Neutrophil (primary cell): Measurements from ENCODE around the genes CBS and SIK1.

DNA sequence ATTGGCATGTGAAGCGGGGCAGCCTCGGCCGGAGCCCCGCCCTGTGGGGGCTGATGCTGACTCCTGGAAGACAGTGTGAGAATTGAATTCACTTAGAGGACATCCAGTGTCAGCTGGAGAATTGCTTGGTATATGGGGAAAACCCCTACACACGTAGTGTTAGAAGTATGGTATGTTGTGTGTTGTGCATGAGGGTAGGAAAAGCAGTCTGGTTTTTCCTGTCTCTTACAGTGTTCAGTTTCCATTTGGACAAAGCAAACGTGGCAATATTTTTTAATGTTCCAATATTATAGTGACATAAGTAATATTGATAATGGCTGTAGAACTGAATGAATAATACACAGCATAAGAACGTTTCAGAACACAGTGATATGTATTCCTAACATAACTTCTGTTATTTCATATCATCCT, 11.7 kb downstream of the SLC37A1 start:
- PRO-cap = no peak

- PRO-cap = no peak
Observed at GRCh38 chr21:42535844-42536286, 22.2 kb downstream of the SLC37A1 start.

DNA sequence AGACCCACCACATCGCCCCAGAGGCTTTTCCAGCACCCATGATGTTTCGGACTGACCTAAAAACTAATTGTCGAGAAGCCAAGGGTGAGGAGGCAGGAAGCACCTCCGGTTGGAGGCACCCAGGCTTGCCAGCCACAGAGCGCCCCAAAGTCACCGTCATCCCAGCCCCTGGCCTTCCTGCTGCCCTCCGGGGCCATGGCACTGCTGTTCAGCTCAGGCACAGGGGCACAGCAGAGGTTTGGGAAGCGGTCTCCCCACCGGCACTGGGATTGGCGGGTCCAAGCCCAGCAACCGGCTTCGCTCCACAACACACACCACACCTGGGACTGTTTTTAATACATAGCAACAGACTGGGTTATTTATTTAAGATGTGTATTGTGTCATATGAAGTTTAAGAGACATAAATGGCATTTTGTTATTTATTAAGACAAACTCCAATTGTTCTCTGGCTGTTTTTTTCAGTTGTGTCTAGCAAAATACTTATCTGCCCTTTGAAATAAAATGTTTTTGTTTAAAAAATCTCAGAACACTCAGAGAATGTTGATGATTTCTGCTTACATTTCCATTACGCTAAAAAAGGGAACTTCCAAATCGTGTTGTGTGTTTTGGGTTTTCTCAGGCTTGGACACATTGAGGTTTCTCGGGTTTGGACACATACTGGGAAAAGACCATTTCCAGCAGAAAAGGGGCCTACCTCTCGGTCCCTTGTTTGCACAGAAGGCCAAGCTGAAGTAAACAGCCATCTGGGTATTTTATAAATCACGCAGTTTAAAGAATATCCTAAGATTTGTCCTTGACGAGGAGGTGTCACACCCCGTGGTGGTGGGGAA, 67.5 kb downstream of the SLC37A1 start:
- PRO-cap = no peak

- PRO-cap = no peak
Observed at GRCh38 chr21:42616366-42616913, 37.0 kb upstream of the PDE9A start.

DNA sequence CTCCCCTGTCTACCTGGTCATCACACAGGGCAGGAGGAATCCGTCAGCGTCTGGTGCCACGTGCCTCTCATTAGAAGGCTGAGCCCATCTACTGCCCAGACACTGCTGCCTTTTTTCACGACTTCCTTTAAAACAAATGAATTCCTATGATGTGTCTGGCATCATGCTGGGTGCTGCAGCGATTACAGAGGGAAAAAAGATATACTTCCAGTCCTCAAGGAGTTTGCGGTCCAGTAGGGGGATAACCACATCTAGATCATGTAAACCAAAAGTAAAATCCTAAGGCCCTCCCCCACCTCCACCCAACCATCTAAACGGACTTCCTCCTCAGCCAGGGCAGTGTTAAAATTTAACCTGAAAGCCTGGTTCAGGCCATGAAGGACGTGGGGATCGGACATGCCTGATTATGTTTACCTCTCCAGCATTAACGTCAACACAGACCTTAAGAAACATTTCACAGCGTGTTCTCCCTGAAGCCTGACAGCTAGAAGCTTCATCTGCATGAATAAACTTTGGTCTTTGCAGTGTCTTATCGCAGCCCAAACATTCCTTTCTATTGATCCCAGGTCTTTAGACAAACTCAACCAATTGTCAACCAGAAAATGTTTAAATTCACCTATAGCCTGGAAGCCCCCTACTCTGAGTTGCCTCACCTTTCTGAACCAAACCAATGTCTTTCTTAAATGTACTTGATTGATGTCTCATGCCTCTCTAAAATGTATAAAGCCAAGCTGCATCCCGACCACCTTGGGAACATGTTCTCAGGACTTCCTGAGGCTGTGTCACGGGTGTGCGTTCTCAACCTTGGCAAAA, 29.0 kb upstream of the PDE9A start:
- PRO-cap = no peak

GRCh38 chr21:42654105-42655146, 1.0 kb downstream of the PDE9A start:
- PRO-cap = no peak

DNA sequence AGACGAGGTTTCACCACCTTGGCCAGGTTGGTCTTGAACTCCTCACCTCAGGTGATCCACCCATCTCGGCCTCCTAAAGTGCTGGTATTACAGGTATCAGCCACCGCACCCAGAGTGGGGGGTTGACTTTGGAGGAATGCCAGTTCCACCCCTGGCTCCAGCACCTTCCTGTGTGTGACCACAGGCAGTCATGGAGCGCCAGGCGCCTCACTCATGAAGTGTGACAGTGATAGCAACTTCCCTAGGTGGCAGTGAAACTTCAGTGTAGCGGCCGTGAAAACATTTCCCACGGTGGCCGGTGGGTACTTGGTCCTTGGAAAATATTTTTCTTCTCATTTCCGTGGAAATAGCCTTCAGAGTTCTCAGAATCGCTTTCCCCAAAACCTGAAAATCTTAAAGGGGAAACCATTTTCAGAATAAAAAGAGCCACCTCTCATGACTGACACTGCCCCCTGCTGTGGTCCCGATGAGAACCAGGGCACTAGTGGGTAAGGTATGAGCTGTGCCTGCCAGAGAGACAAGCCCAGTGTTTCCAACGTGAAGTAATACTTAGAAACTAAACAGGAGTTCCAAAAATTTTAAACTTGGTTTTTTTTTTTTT, 48.4 kb downstream of the WDR4 start:
- PRO-cap = no peak

- PRO-cap = bidirectional peak, plus-strand start at chr21:42893359, minus-strand start at chr21:42893068
Observed at GRCh38 chr21:42892635-42893166, 408 bp upstream of the NDUFV3 start.

DNA sequence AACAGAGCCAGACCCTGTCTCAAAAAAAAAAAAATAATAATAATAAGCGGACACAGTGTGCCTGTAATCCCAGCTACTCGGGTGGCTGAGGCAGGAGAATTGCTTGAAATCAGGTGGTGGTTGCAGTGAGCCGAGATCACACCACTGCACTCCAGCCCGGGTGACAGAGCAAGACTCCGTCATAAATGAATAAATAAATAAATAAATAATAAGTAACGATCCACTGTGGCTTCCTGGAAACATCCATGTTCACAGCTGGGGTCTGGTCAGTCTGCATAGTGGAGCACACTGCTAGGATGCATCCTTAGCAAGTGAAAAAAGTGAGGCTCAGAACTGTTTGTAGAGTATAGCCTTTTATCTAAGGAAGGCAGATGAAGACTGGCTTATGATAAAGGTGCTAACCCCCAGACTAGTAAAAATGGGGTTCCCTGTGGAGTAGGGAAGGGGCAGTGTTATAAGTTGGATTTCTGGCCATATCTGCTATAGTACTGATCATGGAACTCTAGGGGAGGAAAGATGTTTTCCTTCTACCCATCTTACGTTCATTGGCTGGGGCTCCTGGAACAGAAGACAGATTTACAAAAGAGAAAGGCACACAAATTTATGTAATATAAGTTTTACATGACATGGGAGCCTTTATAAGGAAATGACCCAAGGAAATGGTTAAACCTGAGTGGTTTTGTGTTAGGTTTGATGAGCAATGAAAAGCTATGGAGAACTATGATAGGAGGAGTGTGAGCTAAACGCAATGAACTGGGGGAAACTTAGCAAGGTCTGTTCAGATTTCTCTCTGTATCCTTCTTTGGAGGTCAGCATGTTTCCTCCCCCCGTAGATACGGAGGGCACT, 15.9 kb downstream of the PKNOX1 start:
- PRO-cap = no peak

GRCh38 chr21:43075689-43075888, at the start of gene CBS:
Gene CBS, minus strand, starts transcription at chr21:43075835.
- PRO-cap = no peak

DNA sequence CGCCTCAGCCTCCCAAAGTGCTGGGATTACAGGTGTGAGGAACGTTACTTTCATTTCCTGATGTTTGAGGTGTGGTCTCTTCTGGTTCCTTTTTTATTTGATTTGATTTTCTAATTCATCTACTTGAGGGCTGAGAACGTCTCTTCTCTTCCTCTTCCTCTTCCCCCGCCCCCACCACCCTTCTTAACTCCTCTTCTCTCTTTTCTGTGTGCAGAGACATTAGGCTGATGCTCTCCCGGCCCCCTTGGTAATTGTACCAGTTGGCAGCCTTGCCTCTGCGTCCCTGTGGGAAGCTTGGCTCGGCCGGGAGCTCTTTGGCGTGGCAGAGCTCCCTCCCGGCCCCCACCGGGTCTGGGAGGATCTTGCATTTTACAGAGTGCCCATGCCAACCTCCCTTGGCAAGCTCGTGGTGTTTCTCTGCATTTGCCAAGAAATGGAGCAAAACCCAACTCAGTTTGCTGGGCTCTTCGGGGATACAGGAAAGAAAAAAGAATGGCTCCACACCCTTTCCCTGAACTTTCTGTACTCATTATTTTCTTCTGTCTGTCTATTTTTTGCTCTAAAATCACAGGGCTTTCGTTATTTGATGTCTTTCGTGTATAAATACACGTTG, 20.0 kb downstream of the CRYAA start:
- PRO-cap = no peak

GRCh38 chr21:43209831-43210674, 41.2 kb downstream of the CRYAA start:
- PRO-cap = no peak

DNA sequence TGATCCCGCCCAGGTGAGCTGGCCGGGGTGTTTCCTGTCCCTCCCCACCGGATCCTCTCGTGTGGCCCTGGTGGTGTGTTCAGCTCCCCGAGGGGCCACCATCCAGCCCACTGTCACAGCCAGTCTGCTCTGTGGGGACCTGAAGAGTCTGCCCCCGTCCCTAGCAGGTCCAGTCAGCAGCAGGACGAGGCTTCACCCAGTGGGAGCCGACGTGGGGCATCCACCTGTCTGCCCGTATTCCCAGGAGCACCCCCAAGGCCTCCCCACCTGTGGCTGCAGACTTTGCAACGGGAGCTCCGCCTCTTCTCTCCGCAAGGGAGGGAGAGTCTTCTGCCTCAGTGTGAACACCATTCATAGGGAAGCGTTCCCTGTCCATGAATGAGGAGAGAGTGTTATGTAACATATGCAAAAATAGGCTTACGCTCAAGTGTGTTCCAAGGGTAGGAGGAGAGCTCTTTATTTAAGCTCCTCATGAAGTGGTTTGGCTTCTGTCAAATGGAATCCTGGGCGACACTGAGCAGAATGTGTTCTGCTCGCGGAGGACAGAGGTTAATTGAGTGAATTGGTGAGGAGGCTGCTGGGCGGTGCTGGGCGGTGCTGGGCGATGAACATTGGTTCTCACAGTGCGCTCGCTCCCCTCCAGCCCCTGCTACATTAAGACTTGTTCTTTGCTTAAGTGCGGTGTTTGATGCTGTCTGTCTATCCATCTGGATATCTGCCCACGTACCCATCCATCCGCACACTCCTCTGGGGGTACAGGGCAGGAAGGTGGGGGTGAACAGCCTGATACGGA, 109.0 kb downstream of the CRYAA start:
- PRO-cap = no peak

- PRO-cap = no peak
Observed at GRCh38 chr21:43278461-43278702, 109.6 kb downstream of the CRYAA start.

DNA sequence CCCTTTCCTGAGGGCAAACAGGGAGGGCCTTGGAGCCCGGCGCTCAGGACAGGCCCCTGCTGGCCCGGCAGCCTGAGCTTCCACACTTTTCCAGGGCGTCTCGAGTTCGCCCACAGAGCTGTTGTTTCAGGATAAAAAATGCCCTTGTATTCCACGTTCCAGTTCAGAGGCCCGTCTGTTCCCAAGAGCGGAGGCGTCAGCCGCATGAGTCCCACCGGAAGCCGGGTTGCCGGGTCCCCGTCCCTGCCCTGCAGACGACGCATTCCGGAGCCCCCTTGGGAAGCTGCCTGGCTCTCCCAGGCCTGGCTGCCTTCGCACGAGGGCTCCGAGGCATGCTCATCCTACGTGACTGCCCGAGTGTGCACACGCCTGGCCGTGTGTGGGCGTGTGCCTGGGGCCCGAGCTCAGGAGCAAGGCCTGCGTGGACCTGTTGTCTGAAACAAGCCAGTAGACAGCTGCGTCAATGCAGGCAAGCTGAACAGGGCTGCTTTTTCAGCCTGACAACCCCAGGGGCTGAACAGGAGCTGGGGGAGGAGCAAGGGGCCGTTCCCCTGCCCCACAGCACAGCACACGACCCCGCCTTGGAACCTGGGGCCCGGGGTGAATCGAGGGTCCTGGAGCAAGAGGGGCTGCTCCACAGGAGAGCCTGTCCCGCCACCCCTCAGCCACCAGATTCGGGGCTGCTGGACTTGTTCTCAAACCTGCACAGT, 125.8 kb downstream of the SIK1 start:
- PRO-cap = no peak

- PRO-cap = no peak
Observed at GRCh38 chr21:43303976-43304175, 123.1 kb downstream of the SIK1 start.

DNA sequence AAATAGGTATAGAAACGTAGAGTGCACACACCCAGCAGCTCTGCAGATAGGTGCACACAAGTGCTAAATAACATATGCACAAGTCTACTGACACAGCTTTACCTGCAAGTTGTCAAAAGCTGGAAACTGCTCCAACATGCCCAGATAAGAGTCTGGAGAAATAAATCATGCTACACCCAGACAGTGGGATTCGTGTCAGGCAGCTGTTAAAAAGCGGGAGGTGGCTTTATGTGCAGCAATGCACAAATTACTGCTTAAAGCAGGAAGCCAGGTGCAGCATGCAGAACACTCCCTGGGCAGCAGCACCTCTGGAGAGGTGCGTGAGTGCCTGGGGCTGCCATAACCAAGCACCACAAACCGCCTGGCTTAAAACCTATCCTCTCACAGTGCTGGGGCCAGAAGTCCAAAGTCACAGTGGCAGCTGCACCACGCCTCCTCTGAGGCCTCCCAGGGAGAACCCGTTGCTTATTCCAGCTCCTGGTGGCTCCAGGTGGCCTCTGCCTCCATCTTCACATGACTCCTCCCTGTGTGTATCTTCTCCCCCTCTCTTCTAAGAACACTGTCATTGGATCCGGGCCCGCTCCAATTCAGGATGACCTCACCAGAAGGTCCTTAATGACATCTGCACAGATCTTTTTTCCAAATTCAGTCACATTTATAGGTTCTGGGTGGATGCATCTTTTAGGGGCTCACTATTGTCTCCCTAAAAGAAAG, 115.6 kb downstream of the SIK1 start:
- PRO-cap = no peak

DNA sequence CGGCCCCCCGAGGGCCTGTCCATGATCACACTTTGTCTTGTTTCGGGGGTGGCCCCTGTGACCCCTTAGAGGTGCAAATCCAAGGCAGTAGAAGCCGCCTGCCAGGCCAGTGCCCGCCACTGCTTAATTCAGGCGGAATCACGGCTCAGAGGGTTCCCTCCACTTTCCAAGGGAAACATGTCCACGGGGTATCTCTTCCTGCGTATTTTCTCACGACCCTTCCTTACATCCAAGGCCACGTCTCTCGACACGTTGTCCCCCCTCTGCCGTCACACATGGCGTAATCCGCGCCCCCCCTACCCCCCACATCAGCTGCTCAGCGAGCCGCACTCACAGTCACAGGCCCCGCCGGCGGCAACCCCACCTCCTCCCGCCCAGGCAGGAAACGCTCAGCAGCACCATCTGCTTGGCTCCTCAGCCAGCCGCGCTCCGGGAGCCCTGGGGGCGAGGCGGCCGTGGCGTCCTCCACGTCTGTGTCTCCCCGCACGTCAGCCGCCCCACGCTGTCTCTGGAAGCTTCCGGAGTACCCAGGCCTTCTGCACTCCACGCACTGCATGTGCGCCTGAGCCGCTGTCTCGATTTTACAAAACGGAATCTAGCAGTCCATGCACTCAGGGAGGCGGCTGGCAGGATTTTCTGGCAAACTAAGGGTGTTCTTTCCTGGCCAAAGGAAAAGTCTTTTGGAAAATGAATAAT, 64.7 kb downstream of the SIK1 start:
- PRO-cap = no peak

DNA sequence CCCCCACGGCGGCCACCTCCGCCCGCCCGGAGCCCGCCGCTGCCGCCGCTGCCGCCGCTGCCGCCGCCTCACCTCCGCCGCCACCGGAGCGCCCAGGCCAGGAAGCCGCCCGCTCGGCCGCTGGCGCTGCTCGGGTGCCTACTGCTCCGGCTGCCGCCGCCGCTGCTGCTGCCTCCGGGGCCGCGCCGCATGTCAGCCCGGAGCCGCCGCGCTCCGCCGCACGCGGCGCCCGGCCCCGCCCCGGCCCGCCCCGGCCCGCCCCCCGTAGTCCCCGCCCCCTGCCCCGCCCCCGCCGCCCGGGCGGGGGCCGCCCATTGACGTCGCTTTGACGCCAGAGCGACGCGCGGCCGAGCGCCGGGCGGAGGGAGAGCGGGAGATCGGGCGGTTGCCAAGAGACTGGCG, at the start of gene SIK1:
Gene SIK1, minus strand, starts transcription at position 194 of the 402 bp plus-strand sequence.
- PRO-cap = no peak

DNA sequence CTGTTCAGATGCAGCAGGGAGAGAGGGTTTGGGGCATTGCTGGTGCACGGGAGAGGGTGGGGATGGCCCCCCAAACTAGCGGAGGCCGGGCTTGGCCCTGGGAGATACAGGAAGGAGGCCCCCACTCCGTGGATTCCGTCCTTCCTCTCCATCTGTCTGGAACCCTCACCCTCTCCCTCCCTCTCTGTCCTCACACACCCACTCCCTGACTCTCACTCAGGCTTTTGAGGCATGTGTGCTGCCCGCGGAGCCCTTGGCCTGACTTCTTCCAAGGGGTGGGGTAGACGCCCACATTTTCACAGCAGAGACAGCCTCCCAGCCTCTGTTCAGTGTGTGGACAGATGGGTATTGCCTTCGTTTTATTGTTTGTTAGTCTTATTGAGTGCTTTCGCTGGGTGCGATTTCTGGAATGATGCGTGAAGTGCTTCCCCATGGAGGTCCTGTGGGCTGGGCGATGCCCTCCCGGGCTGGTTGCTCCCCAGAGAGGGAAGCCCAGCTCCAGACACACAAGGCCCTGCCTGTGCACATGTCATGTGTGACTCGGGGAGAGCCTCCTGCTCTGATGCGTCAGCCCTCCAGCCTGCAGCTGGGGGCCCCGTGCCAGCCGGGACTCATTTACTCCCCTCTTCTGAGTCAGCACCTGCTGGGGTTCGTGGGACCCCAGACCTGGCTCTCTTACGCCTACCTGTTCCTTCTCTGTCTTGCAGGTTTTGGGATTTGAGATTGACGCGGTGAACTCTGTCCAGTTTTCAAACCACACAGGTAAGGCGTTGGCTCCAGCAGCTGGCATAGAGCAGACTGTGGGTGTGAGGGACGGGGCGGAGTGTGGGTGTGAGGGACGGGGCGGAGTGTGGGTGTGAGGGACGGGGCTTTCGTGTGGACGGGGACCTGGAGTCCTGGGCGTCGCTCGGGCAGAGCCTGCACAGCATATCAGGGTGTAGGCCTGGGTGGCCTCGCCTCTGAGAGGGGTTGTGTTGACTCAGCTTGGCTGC, 14.7 kb downstream of the PDXK start:
- PRO-cap = no peak